Endothelial cell of umbilical vein (primary cell): Measurements from ENCODE around the genes DGUOK and CCDC142.

DNA sequence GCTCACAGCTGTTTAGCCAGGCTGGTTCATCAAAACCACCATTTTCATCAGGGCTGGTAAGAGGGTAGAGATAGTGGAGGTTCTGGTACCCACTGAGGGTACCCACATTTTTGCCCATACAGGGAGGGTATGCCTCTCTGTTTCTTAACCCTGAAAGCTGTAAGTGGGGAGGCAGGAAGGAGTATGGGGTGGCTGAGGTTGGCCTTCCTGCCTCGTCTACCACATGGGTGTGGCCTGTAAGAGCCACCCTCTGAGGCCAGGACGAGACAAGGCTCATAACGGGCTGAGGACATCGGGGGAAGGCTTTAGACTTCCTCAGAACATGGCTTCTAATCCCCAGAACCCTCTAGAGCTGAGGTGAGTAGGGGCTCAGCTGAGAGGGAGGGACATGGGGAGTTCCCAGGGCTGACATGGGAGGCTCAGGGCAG, 36.5 kb downstream of the EMX1 start:
- PRO-cap: no peak
CAGE:
- cytosol, long polyA minus RNA: no peak
- cytosol, long polyA plus RNA: no peak
- long polyA plus RNA: no peak
- nucleus, long polyA minus RNA: no peak
- nucleus, long polyA plus RNA: no peak

GRCh38 chr2:73034664-73035101, 36.8 kb downstream of the SFXN5 start:
- PRO-cap: no peak
CAGE:
- cytosol, long polyA minus RNA: no peak
- cytosol, long polyA plus RNA: no peak
- long polyA plus RNA: no peak
- nucleus, long polyA minus RNA: no peak
- nucleus, long polyA plus RNA: no peak

- PRO-cap: no peak
CAGE:
- cytosol, long polyA minus RNA: no peak
- cytosol, long polyA plus RNA: no peak
- long polyA plus RNA: no peak
- nucleus, long polyA minus RNA: no peak
- nucleus, long polyA plus RNA: no peak
These were observed 15.5 kb downstream of the FBXO41 start for GRCh38 chr2:73268555-73269316.

DNA sequence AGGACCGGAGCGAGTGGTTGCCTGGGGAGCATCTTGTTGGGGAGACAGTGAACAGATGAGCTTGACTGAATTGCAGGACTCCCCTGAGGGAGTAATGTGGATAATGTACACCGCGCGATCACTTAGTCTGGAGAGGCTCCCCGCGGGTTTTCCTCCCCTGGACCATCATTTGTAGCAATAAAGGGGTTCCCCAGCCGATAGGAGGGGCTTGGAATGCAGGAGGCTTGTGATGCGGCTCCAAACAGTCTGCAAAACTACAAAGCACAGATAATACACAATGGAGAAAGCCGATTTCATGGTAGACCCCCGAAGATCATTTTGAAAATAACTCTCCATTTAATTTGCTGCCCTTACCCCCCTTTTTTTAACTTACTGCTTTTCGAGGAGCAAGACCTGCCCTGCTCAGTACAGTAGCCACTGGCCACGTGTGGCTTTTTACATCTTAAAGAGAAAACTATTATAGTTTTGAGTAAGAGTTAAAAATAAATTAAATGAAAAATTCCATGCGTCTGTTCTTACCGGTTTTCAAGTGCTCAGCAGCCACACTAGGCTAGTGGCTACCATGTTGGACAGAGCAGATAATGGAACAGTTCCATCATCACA, 987 bp downstream of the ALMS1 start:
- PRO-cap: no peak
CAGE:
- cytosol, long polyA minus RNA: no peak
- cytosol, long polyA plus RNA: no peak
- long polyA plus RNA: no peak
- nucleus, long polyA minus RNA: no peak
- nucleus, long polyA plus RNA: no peak

DNA sequence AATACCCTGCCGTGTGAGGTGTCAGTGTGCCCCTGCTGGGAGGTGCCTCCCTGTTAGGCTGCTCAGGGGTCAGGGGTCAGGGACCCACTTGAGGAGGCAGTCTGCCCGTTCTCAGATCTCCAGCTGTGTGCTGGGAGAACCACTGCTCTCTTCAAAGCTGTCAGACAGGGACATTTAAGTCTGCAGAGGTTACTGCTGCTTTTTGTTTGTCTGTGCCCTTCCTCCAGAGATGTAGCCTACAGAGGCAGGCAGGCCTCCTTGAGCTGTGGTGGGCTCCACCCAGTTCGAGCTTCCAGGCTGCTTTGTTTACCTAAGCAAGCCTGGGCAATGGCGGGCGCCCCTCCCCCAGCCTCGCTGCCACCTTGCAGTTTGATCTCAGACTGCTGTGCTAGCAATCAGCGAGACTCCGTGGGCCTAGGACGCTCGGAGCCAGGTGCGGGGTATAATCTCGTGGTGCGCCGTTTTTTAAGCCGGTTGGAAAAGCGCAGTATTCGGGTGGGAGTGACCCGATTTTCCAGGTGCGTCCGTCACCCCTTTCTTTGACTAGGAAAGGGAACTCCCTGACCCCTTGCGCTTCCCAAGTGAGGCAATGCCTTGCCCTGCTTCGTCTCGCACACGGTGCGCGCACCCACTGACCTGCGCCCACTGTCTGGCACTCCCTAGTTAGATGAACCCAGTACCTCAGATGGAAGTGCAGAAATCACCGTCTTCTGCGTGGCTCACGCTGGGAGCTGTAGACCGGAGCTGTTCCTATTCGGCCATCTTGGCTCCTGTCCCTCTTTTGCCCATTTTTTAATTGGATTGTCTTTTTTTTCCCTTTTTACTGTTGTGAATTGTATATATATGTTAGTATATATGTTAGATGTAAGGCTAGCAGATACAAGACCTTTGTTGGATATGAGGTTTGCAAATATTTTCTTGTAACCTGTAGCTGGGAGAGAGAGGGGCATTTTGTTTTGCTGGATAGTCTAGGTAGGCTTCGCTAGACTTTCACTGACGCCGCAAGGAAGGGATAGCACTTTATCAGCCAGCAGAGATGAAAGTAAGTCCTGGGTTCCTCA, 100.0 kb downstream of the ALMS1 start:
- PRO-cap: no peak
CAGE:
- cytosol, long polyA minus RNA: no peak
- cytosol, long polyA plus RNA: no peak
- long polyA plus RNA: no peak
- nucleus, long polyA minus RNA: no peak
- nucleus, long polyA plus RNA: no peak

GRCh38 chr2:73751129-73751625, 14.0 kb upstream of the TPRKB start:
- PRO-cap: no peak
CAGE:
- cytosol, long polyA minus RNA: no peak
- cytosol, long polyA plus RNA: no peak
- long polyA plus RNA: no peak
- nucleus, long polyA minus RNA: no peak
- nucleus, long polyA plus RNA: no peak

DNA sequence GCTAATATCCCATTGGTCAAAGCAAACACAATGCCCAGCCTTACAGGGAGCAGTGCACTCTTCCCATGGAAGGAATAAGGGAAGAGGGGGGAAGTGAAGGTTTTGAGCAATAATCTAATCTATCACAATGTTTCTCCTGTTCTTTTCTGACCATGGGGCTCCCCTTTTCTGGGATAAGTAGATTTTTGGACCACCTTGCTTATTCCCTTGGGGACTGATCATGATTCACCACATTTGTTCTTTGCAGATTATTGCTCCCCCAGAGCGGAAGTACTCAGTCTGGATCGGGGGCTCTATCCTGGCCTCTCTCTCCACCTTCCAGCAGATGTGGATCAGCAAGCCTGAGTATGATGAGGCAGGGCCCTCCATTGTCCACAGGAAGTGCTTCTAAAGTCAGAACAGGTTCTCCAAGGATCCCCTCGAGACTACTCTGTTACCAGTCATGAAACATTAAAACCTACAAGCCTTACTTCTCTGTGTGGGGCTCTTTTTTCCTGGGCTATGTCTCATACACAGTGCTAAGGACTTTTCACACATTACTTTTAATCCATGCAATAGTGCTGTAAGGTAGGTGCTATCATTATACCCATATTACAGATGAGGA, 7.4 kb upstream of the DGUOK start:
- PRO-cap: no peak
CAGE:
- cytosol, long polyA minus RNA: no peak
- cytosol, long polyA plus RNA: no peak
- long polyA plus RNA: no peak
- nucleus, long polyA minus RNA: no peak
- nucleus, long polyA plus RNA: no peak

GRCh38 chr2:73925755-73926553, 726 bp upstream of the DGUOK start:
- PRO-cap: no peak
CAGE:
- cytosol, long polyA minus RNA: no peak
- cytosol, long polyA plus RNA: no peak
- long polyA plus RNA: no peak
- nucleus, long polyA minus RNA: no peak
- nucleus, long polyA plus RNA: no peak

DNA sequence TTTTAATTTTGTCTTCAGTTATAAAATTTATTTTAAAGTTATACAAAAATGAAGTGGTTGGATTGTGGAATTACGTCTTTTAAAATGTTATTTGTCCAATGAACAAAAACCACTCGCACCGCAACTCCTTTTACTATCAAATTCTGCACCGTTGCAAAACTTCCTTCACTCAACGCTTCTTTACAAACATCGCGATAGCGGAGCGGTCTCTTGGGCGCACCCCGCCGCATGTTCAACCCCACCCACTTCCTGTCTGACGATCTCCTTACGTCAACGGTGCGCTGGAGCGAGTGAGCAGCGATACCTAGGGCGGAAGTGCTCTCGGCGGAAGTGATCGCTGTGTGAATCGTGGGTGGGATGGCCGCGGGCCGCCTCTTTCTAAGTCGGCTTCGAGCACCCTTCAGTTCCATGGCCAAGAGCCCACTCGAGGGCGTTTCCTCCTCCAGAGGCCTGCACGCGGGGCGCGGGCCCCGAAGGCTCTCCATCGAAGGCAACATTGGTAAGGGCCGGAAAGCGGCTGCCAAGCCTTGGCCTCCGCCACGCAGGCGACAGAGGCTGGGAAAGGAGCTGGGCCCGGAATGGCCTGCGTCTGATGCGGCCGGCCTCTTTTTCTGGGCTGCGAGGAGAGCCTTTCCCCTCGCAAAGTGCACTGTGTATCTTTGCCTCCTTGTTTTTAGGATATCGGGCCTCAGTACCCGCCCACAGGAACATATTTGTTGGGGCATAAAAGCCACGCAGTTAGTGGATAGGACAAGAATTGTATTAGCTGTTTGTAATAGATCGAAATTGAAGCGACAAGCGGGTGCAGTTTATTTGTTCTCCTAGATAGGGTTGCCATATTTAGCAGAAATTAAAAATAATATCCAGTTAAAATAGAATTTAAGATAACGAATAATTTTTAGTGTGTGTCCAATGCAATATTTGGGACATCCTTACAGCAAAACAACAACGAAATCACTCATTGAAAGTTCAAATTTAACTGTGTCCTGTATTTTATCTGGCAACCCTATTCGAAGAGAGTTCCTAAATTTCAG, at the start of gene DGUOK:
Gene DGUOK, plus strand, starts transcription at position 327 of the 1,034 bp plus-strand sequence.
- PRO-cap: bidirectional peak, plus-strand start at position 333 of the sequence, minus-strand start at position 145 of the sequence; bidirectional peak, plus-strand start at position 570 of the sequence, minus-strand start at position 585 of the sequence; bidirectional peak, plus-strand start at position 773 of the sequence, minus-strand start at position 646 of the sequence
CAGE:
- cytosol, long polyA minus RNA: start-site peak on the plus strand centred at position 333 of the sequence, 19 bp wide, 278 reads
- cytosol, long polyA plus RNA: start-site peak on the plus strand centred at position 333 of the sequence, 87 bp wide, 1,080 and 921 reads in 2 replicates
- long polyA plus RNA: start-site peak on the plus strand centred at position 326 of the sequence, 107 bp wide, 1,089 and 1,017 reads in 2 replicates
- nucleus, long polyA minus RNA: start-site peak on the plus strand centred at position 332 of the sequence, 25 bp wide, 255 reads
- nucleus, long polyA plus RNA: start-site peak on the plus strand centred at position 787 of the sequence, 1,029 bp wide, 413 and 296 reads in 2 replicates

- PRO-cap: no peak
CAGE:
- cytosol, long polyA minus RNA: no peak
- cytosol, long polyA plus RNA: no peak
- long polyA plus RNA: no peak
- nucleus, long polyA minus RNA: no peak
- nucleus, long polyA plus RNA: no peak
These were observed 1.2 kb upstream of the TET3 start for GRCh38 chr2:73983419-73983943.

- PRO-cap: no peak
CAGE:
- cytosol, long polyA minus RNA: no peak
- cytosol, long polyA plus RNA: no peak
- long polyA plus RNA: no peak
- nucleus, long polyA minus RNA: no peak
- nucleus, long polyA plus RNA: no peak
These were observed 13.7 kb downstream of the TET3 start for GRCh38 chr2:73998144-73999033.

DNA sequence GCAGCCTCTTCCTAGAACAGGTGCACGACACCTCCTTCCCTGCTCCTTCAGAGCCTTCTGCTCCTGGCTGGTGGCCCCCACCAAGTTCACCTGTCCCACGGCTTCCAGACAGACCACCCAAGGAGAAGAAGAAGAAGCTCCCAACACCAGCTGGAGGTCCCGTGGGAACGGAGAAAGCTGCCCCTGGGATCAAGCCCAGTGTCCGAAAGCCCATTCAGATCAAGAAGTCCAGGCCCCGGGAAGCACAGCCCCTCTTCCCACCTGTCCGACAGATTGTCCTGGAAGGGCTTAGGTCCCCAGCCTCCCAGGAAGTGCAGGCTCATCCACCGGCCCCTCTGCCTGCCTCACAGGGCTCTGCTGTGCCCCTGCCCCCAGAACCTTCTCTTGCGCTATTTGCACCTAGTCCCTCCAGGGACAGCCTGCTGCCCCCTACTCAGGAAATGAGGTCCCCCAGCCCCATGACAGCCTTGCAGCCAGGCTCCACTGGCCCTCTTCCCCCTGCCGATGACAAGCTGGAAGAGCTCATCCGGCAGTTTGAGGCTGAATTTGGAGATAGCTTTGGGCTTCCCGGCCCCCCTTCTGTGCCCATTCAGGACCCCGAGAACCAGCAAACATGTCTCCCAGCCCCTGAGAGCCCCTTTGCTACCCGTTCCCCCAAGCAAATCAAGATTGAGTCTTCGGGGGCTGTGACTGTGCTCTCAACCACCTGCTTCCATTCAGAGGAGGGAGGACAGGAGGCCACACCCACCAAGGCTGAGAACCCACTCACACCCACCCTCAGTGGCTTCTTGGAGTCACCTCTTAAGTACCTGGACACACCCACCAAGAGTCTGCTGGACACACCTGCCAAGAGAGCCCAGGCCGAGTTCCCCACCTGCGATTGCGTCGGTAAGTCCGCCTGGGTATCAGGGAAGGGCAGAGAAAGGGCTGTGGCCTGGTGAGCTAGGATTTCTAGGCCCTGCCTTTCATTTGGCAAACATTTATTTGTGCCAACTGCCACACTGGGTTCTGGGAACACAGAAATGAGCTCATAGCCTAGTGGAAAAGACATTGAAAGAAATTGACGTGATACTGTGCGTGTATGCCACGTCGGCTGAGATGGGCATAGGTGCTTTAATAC, 63.2 kb downstream of the TET3 start:
- PRO-cap: no peak
CAGE:
- cytosol, long polyA minus RNA: no peak
- cytosol, long polyA plus RNA: no peak
- long polyA plus RNA: no peak
- nucleus, long polyA minus RNA: no peak
- nucleus, long polyA plus RNA: no peak

GRCh38 chr2:74054238-74054657, 69.5 kb downstream of the TET3 start:
- PRO-cap: no peak
CAGE:
- cytosol, long polyA minus RNA: no peak
- cytosol, long polyA plus RNA: no peak
- long polyA plus RNA: no peak
- nucleus, long polyA minus RNA: no peak
- nucleus, long polyA plus RNA: no peak

GRCh38 chr2:74079683-74080258, 67.9 kb downstream of the BOLA3 start:
- PRO-cap: no peak
CAGE:
- cytosol, long polyA minus RNA: no peak
- cytosol, long polyA plus RNA: no peak
- long polyA plus RNA: no peak
- nucleus, long polyA minus RNA: no peak
- nucleus, long polyA plus RNA: no peak

GRCh38 chr2:74130179-74130686, 17.5 kb downstream of the BOLA3 start:
- PRO-cap: no peak
CAGE:
- cytosol, long polyA minus RNA: no peak
- cytosol, long polyA plus RNA: no peak
- long polyA plus RNA: no peak
- nucleus, long polyA minus RNA: no peak
- nucleus, long polyA plus RNA: no peak

- PRO-cap: no peak
CAGE:
- cytosol, long polyA minus RNA: no peak
- cytosol, long polyA plus RNA: no peak
- long polyA plus RNA: no peak
- nucleus, long polyA minus RNA: no peak
- nucleus, long polyA plus RNA: no peak
These were observed 23.4 kb downstream of the MTHFD2 start for GRCh38 chr2:74221366-74222575.

DNA sequence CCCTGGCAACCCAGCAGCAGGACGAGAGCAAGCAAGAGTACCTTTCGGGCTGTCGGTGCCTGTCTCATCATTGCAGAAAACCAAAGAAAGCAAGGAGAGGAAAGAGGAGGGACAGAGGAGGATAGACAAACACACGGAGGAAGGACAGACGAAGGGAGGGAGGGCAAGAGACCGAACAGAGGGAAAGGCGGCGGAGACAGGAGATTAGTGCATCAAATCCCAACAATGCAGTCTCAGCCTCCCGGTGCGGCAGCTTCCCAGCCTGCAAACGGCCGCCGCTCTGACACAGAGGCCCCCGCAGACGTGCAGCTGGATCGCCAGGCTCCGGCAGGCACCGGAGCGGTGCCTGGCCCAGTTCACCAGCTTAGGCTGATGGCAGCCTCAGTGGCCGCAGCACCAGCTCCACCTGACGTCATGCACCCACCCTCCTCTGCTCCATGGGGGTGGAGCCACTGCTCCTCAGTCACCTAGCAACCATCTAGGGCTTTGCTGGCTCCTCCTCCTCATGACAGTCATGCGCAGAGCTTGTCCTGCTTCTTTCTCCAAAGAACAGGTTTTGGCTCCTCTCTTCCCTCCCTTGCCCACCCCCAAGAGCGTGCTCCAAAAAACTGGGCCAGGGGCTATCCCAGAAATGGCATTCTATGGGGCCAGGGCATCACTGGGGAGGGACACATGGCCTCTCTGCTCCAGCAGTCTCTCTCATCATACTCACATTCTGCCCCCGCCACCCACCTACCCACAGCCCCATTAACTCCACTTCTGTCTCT, 5.6 kb downstream of the DCTN1 start:
- PRO-cap: no peak
CAGE:
- cytosol, long polyA minus RNA: no peak
- cytosol, long polyA plus RNA: no peak
- long polyA plus RNA: no peak
- nucleus, long polyA minus RNA: no peak
- nucleus, long polyA plus RNA: no peak

DNA sequence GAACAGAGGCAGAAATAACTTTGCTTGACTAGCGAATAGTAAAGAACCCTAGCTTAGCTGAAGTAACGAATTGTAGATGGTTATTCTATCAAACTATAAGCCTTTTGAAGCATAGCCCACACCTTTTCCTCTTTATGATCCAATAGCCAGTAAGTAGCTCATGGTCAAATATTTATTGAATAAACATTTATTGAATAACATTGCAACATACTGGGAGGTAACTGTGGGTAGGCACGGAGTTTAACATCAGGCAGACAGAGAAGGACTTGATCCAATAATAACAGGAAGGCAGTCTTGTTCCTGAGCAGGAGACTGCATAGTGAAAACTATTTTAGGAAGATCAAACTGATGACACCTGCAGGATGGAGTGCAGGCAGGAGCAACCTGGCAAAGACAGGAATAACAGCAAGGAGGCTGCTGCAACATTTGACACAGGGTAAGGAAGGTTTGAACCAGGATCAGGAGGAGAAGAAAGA, 3.1 kb upstream of the DCTN1 start:
- PRO-cap: no peak
CAGE:
- cytosol, long polyA minus RNA: no peak
- cytosol, long polyA plus RNA: no peak
- long polyA plus RNA: no peak
- nucleus, long polyA minus RNA: no peak
- nucleus, long polyA plus RNA: no peak

DNA sequence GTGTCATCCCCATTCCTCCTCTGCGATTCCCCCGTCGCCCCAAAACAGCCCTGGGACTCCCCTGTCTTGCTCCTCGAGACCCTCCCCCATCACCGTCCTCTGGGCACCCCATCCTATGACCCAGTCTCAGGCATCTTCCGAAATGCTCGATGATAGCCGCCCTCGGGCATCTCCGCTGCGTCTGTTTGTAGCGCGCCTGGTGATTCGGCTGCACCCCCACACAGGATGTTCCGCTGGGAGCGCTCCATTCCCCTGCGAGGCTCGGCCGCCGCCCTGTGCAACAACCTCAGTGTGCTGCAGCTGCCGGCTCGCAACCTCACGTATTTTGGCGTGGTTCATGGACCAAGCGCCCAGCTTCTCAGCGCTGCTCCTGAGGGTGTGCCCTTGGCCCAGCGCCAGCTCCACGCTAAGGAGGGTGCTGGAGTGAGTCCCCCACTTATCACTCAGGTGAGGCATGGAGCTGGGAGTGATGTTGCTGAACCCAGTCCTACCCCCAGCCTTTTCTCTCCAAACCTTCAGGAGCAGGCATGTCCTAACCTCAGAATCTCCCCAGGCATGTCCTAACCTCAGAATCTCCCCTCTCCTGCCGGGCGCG, 496 bp downstream of the WDR54 start:
- PRO-cap: bidirectional peak, plus-strand start at position 289 of the sequence, minus-strand start at position 183 of the sequence
CAGE:
- cytosol, long polyA minus RNA: no peak
- cytosol, long polyA plus RNA: no peak
- long polyA plus RNA: no peak
- nucleus, long polyA minus RNA: no peak
- nucleus, long polyA plus RNA: no peak

GRCh38 chr2:74482274-74483150, at the start of gene CCDC142:
CCDC142 (minus strand) TSS chr2:74482998.
- PRO-cap: bidirectional peak, plus-strand start at chr2:74482705, minus-strand start at chr2:74482627; bidirectional peak, plus-strand start at chr2:74483089, minus-strand start at chr2:74482927
CAGE:
- cytosol, long polyA minus RNA: start-site peak on the minus strand at chr2:74482892-74483017, 7 reads; start-site peak on the plus strand at chr2:74483068-74483092, 61 reads
- cytosol, long polyA plus RNA: start-site peak on the plus strand at chr2:74483072-74483095, 166 and 189 reads in 2 replicates
- long polyA plus RNA: start-site peak on the plus strand at chr2:74483077-74483093, 366 and 386 reads in 2 replicates
- nucleus, long polyA minus RNA: start-site peak on the minus strand at chr2:74482875-74482990, 280 reads; start-site peak on the plus strand at chr2:74483089-74483093, 120 reads
- nucleus, long polyA plus RNA: start-site peak on the minus strand at chr2:74482906-74483017, 50 and 72 reads in 2 replicates